Placental epithelial cell (primary cell): ENCODE results near the genes CFAP100 and PLXNA1.

GRCh38 chr3:125394373-125395103 is 19.4 kb upstream of the ZNF148 start:
- CAGE, long polyA plus RNA, result no peak

GRCh38 chr3:125547348-125547782 is 27.4 kb upstream of the SNX4 start:
- CAGE, long polyA plus RNA, result no peak

DNA sequence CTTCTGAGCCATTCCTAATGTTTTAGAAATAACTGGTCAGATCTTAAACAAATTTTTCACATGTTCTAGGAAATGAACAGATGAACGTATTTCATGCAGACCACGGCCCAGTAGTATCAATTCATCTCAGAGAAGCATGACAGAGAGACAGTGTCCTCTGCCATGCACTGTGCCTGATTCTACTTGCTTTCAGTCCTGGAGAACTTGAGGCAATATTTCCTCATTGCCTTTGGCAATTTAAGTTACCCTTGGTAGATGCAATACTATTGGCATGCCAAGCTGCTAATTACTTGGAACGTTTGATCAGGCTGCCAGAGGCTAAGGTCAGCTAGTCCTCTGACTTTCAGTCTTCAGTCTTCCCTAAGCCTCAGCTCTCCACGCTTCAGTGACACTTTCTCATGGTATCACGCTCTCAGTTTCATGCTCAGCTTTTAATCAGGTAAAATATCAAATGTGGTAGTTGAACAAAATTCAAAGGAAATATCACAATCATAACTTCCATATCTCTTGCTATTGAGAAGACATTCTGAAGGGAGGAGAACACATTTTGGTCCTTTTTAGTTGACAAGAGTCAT is 13.1 kb upstream of the OSBPL11 start:
- CAGE, long polyA plus RNA, result no peak

DNA sequence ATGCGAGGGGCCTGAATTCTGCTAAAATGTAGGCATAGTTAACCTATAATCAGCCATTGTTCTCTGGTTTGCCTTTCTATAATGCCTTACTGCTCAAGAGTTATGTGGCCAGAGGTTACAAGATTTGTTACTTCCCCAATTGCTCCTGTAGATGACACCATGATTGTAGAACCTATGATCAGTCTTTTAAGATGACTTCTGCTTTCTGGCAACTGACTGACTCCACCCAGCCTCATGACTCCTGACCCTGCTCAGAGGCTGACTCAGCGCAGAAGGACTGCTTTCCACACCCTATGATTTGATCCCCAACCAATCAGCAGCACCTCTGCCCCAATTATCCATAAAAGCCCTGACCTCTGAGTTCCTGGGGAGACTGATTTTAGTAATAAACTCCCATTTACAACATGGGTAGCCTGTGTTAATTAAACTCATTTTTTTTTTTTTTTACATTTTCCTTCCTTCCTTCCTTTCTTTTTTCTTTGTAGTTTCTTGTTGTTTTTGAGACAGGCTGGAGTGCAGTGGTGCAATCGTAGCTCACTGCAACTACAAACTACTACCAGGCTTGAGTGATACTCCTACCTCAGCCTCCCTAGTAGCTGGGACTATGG is 37.8 kb upstream of the OSBPL11 start:
- CAGE, long polyA plus RNA, result no peak

DNA sequence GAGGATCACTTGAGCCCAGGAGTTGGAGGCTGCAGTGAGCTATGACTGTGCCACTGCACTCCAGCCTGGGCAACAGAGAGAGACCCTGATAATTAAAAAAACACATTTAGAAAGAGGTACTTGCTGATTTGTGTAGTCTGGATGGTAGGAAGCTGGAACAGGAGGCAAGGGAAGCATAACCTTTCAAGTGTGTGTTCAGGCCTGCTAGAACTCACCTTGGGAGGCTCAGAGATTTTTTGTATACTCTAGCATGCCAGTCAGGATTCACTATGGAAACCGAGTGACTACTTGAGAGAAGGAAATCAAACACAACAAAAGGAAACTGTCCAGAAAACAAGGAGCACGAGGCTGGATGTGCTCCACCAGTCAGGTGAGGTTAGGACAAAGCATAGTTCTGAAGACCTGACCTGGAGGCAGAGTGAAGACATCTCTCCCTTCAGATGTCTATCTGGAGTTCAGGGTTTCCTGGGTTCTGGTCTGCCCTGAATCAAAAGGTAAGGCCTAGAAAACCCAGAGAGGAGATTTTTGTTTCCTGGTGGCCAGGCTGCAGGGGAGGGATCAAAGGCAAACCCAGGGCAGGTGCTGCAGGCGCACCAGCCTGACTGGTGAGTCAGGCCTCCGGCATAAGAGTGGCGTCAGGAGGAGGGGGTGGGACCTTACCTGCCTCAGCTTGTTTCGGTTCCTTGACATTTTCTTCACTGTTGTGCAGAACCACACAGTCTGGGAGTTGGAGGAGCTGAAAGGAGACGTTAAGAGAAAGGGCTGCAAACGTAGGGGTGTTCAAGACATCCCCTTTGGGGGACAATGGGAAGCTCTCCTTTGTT is 52.1 kb upstream of the OSBPL11 start:
- CAGE, long polyA plus RNA, result no peak

- CAGE, long polyA plus RNA, result no peak
These were observed 171.2 kb upstream of the OSBPL11 start for GRCh38 chr3:125766358-125767010.

GRCh38 chr3:125774538-125774952 is 179.2 kb upstream of the OSBPL11 start:
- CAGE, long polyA plus RNA, result no peak

DNA sequence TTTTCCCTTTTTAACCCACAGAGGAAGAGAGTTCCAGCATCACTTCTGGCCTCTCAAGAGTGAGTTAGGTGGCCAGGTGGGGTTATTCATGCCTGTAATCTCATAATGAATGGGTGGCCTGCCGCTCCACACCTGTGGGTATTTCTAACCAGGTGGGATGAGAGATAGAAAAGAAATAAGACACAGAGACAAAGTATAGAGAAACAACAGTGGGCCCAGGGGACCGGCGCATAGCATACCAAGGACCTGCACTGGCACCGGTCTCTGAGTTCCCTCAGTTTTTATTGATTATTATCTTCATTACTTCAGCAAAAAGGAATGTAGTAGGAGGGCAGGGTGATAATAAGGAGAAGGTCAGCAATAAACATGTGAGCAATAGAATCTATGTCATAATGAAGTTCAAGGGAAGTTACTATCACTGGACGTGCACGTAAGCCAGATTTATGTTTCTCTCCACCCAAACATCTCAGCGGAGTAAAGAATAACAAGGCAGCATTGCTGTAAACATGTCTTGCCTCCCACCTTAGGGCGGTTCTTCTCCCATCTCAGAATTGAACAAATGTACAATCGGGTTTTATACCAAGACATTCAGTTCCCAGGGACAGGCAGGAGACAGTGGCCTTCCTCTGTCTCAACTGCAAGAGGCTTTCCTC is 169.7 kb upstream of the ROPN1B start:
- CAGE, long polyA plus RNA, result no peak

DNA sequence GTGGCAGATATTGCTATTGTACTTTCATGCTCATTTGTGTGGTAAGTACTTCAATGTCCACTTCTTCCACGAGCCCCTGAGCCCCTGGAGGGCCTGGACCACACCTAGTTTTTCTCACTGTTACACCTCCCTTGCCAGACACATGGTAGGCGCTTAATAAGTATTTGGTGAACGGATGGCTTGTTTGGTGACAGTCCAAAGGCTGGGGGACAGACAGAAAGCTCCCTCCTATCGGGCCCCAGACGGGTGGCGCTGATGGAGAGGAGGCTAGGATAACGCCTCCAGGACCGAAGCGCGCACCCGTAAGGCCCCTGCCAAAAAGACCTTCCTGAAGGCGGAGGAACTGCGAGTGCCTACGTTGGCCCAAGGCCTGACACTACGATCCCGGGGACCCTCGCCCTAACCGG is 53.8 kb upstream of the ROPN1B start:
- CAGE, long polyA plus RNA, result no peak

- CAGE, long polyA plus RNA, result no peak
These were observed 18.3 kb upstream of the SLC41A3 start for GRCh38 chr3:126102253-126102656.

- CAGE, long polyA plus RNA, result no peak
These were observed 4.2 kb upstream of the ALDH1L1 start for GRCh38 chr3:126184514-126185101.

- CAGE, long polyA plus RNA, result no peak
These were observed 5.7 kb upstream of the ALDH1L1 start for GRCh38 chr3:126186059-126186482.

- CAGE, long polyA plus RNA, result no peak
These were observed at the start of gene CFAP100 for GRCh38 chr3:126394567-126395047. Gene CFAP100 (plus strand): TSS chr3:126394909.

DNA sequence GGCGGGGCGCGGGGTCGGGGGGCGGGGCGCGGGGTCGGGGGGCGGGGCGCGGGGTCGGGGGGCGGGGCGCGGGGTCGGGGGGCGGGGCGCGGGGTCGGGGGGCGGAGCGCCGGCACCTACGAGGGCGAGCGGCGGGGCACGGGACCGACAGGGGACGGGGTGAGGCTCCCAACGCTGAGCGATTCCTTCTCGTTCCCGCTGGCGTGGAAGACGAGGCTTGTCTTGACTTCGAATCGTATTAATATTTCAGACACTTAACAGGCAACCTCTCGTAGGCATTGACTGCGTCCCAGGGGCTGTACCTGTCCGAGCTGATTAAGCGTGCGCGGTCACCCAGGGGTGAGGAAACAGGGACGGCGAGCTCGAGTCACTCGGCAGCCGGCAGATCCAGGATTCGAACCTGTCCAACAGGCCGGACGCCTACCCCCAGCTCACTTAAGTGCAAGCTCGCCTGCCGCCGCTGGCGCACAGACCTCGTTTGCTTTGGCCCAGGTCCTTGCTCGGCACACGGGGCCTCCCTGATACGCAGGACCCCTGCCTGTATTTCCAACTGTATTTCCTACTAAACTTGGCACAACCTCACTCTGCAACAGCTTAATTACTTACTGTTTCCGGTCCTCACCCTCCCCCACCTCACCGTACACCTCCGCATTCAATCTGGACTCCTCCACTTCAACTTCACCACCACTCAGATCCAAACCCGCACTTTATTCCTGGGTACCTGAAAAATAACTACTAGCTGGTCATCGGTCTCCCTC is 615 bp upstream of the ZXDC start:
- CAGE, long polyA plus RNA, result no peak

DNA sequence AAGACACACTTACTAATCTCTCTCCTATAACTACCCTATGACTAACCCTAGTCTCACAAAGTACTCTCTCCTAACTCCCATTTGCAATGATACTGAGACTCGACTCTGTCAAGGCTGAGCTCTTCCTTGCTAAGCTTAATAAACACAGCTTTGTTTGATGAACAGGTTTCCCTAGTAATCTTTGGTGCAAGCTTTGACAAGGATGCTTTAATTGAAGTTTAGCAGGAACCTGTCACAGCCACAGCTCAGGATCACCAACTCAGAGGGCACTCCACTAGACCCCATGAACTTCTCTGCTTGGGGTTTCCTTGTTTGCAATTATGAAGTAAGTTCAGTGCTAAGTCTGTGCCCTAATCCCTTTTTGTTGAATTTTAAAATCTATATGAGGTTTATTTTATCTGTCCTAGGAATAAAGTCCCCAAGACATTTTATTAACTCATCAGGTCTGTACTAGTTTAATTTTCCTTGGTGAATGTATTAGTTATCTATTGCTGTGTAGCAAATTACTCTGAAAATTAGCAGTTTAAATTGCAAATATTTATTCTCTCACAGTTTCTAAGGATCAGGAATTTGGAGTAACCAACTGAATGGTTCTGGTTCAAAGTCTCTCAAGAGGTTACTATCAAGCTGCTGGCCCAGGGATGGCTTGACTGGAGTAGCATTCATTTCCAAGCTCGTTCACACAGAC is 45.5 kb upstream of the C3orf22 start:
- CAGE, long polyA plus RNA, result no peak

DNA sequence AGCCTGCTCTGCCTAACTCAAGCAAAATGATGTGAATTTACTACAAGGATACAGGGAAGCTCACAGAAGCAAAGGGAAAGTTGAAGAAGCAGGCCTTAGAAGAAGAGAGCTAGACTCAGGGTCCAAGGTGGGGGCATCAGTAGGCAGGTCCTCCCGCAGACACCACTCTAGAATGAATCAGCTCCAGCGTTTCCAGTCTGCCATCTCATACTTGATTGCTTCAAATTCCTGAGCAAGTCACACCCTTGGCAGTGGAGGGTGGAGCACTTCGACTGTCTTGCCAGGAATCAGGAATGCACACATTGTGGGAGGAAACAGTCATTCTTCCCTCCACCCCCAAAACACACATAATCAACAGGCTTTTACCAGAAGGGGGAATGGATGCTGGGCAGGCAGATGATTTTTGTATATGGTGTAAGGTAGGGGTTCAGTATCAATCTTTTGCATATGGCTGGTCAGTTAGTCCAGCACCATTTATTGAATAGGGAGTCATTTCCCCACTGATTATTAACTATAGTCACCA is 78.5 kb downstream of the CHCHD6 start:
- CAGE, long polyA plus RNA, result no peak

DNA sequence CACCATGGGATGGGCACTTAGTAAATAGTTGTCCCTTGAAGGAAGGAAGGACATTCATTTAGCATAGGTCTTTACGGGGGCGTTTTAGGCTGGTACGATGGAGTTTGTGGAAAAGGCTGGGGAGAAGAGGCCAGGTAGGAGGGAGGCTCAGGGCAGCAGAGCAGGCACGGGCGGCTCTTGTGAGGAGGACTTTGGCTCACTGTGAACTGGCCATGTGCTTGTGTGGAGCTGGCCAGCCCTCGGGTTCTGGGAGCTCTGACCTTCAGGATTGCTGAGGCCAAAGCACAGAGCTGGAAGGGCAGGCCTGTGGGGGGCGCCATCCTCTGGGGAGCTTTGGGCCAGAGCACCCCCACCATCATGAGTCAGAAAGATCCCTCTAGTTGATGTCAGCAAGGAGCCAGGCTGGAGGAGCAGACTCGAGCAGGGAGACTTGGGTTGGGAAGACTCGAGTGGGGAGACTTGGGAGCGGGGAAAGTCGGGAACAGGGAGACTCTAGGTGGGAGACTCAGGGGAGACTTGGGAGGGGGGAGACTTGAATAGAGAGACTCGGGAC is 37.8 kb upstream of the PLXNA1 start:
- CAGE, long polyA plus RNA, result no peak

- CAGE, long polyA plus RNA, result no peak
These were observed at the start of gene PLXNA1 for GRCh38 chr3:126981929-126983251. Gene PLXNA1 (plus strand): TSS chr3:126983115.

DNA sequence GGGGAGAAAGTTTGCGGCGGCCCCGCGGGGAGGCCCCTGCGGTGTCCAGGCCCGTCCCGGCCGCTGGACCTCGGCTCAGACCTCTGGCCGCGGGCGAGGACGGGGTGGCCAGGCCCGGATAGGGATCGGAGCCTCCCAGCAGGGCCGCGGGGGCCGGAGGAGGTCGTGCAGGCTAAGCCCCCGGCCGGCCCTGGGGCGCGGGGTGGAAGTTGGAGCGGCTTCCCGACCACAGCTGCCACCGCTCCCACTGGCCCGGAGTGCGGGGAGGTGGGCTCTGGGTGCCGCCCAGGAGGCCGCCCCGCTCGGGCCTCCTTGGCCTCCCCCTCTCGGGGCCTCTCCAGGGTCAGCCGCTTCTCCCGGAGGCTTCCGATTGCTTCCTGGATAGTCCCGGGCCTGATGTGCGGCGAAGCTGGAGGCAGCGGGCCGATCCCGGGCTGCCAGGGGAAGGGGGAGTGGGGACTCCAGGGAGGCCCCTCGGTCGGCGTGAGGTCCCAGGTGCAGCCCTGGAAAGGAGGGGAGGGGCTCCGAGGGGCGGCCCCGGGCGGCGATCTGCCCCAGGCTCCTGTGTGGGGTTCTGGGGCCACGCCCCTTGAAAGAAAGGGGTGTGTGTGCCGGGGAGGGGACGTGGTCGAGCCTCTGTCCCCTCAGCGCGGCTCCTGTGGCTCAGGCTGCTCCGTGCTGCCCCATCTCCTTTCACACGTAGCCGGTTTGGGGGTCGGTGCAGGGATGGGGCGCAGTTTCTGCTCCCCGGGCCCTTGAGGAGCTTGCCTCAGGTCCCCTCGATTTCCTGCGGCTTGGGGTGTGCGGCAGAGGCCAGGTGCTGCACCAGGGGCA is 994 bp downstream of the PLXNA1 start:
- CAGE, long polyA plus RNA, result no peak

DNA sequence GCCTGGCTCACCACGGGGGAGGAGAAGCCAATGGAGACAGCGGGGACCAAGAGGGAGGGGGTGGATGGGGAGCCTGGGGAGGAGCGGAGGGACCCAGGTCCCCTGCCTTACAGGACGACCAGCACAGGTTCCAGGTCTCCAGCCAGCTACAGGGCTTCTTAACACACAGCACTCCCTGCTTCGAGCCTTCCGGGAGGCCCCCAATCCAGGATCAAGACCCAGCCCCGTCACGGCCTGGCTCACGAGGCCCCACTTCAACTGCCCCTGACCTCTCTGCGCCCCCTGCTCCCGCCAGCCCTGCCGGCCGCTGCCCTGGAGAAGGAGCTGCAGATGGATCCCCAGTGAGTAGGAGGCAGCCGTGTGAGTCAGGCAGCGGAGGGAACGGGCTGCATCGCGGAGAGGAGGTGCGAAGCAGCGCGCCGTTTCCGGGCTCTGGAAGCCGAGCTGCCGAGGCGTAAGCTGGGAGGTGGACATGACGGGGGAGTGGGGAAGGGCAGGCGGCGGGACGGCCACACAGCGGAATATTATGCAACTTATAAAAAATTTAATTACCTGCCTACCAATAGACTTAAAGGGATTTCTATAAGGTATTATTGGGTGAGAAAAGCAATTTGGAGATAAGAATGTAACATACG is 133.5 kb downstream of the TPRA1 start:
- CAGE, long polyA plus RNA, result no peak